A172 (cell line): ENCODE results near the genes NUBP1 and ENSG00000188897.

DNA sequence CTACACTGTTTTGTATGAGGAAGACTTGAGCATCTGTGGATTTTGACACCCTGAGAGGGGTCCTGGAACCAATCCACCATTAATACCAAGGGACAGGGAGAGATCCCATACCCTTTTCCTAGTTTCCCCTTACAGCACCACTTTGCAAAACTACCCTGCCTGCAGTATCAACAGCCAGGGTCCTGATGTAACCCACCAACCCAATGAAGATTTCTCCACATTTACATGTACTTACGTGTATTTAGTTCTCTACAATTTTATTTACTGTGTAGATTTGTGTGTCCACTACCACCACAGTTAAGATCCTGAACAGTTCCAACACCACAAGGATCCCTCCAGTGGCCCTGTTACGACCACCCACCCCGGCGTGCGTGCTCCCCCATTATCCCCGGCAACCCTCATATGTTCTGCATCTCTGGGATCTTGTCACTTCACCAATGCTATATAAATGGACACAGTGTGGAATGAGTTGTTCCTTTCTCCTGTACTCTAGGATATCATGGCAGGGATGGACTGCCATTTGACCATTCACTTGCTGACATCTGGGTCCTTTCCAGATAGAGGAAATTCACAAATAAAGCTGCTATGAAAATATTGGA is 24.7 kb downstream of the USP7 start:
- RAMPAGE, long total RNA = no peak

DNA sequence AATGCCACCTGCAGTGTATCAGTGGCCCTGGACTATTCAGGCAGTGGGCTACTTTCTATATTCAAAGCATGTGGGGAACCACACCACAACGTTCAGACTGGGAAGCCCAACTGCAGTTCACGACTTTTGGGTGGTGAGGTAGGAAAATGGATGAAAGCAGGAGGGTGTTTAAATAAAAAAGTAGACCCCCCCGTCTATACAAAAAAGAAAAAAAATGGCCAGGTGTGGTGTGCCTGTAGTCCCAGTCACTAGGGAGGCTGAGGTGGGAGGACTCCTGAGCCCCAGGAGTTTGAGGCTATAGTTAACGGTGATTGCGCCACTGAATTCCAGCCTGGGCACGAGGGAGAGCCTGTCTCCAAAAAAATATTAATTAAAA is 11.8 kb downstream of the USP7 start:
- RAMPAGE, long total RNA = no peak

DNA sequence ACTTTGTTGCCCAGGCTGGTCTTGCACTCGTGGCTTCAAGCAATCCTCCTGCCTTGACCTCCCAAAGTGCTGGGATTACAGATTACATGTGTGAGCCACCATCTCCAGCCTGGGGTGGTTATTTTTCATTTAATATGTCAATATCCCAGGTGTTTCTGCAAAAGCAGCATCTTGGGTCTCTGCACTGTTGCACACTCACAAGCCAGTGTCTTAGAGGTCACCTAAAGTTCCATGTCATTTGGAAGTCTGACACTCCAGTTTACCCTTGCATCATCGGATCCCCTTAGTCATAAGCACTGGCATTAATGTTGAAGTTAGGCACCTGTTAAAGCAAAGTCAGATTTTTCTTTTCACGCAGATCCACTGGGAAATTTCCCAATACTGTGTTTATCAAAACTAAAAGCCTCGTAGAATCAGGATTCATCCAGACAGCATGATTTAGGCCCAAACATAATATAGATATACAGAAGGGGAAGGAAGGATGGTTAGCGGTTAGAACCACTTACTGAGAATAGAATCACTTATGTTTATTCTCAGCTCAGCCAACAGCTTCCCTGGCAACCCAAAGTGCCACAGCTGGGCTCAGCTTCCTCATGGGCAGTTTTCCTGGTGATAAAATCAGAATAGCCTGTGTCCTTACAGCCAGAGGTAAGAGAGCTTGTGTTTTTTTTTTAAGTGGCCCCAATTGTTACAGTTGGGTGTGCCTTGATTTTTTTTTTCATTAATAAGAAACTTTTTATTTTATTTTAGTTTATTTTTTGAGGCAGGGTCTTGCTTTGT is 30.1 kb upstream of the HAPSTR1 start:
- RAMPAGE, long total RNA = no peak

DNA sequence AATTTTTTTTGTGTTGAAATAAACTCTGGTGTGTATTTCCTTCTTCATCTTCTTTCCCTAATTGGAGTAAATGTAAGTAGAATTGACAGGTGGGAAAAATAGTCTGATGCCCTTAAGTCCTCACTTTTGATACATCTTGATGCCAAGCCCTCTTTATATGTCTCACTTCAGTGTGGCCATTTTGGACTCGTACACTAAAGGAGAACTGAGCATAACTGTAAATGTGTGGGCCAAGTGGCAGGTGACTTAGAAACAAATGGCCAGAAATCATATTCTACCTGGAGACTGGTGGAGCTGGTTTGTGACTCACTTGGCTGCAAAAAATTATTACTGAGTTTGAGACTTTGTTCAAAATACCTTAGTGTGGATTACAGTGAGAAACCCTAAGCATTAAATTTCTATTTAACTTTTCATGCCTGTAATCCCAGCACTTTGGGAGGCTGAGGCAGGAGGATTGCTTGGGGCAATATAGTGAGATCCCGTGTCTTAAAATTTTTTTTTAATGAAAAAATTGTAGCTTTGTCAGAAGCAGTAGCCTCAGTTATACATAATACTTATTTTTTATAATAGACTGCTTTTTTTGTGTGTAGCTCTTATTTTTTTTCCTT is 5.0 kb downstream of the HAPSTR1 start:
- RAMPAGE, long total RNA = no peak

GRCh38 chr16:9125929-9126538 is 34.6 kb downstream of the HAPSTR1 start:
- RAMPAGE, long total RNA = no peak

GRCh38 chr16:10080409-10080781 is 101.8 kb downstream of the GRIN2A start:
- RAMPAGE, long total RNA = no peak

DNA sequence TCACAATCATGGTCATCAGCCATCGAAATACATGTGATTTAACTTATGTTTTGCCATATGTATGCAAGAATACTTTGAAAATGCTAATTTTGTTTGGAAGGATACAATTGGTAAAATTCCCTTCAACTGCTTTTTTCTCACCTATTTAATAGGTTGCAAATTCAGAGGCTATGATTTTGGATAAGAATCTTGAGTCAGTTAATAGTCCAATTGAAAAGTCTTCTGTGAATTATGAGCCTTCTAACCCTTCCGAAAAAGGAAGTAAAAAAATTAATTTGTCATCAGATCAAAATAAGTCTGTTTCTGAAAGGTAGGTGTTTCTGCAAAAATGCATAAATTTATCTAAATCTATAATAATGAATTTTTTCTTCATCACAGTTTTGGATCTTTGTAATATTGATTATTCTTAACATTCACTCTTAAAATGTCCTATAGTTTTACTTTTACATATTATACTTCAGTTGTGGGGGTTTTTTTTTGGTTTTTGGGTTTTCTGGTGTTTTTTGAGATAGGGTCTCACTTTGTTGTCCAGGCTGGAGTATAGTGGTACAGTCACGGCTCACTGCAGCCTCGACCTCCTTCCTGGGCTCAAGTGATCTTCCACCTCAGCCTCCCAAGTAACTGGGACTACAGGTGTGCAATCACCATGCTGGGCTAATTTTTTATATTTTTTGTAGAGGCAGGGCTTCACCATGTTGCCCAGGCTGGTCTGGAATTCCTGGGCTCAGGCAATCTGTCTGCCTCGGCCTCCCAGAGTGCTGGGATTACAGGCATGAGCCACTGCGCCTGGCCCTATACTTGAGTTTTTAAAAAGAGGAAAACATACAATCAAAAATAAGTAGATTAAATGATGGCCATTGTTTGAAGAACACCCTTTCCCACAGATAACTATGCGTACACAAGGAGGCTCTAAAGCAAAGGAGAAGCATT is 71.6 kb downstream of the ATF7IP2 start:
- RAMPAGE, long total RNA = no peak

- RAMPAGE, long total RNA = no peak
Measured at GRCh38 chr16:10579395-10580440, 680 bp downstream of the EMP2 start.

DNA sequence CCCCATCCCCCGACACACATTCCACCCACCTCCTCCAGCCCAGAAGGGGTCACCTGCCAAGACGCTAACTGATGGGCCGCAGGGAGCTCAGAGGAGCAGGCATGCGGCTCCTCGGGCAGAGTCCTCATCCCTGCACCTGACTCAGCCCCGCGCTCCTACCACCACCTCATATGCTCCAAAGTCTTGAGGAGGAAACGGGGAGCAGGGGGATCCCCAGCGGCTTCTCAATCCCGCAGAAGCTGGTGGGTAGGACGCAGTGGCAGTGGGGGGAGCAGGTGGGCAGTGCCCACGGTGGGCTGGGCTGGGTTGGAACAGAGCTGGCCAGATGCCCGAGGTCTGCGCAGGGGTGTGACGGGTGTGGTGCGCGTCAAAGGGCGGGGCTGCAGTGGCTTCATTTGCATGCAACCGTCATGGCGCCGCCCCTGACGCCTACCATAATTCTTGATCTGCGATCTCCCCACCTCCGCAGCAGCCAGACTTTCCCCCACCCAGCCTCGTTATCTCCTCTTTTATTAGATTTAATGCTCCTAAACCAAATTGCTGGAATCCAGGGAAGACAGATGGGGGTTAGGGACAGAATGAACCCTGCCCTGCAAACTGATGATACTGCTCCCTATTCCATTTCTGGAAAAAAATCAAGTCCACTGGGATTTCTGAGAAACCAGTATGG is 39.0 kb upstream of the EMP2 start:
- RAMPAGE, long total RNA = no peak

DNA sequence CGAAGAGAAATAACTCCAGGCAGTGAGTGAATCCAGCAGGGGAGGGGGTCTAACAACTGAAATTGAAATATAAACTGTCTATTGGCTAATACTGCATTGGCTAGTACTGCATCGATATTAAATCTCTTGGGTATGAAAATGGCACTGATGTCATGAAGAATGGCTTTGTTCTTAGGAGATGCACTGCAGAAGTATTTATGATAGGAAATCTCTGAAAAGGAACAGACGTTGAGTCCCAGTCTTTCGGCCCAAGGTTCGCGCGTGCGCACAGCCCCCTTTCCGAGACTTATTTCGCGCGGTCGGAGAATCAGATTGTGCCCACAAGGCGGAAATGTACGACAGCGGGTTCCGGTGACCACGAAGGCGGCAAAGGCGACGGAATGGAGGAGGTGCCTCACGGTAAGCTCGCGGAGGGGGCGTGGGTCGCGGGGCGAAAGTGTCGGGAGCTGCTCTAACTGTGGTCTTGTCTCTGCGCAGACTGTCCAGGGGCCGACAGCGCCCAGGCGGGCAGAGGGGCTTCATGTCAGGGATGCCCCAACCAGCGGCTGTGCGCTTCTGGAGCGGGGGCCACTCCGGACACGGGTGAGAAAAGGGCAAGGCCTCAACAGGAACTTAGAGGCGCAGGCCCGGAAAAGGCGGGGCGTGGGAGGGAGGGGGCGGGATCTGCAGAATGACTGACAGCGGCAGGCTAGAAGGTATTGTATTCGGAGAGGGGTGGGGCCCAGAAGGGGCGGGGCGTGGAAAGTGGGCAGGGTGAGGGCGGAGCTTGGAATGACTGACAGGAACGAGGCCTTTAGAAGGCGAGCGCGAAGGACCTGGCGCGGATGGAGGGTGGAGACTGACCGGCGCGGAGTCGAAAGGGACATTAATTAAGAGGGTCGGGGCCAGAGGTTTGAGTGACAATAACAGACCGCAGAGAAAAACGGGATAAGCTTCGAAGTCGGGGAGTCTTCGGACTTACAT is at the start of gene NUBP1:
NUBP1 (plus strand) TSS at position 359 of the 963 bp plus-strand sequence.
- RAMPAGE, long total RNA = start-site peak on the plus strand centred at position 357 of the sequence, 19 bp wide, 60 and 32 reads in 2 replicates

GRCh38 chr16:10744447-10744870 is 817 bp downstream of the NUBP1 start:
- RAMPAGE, long total RNA = no peak

GRCh38 chr16:10757538-10758209 is 14.0 kb downstream of the NUBP1 start:
- RAMPAGE, long total RNA = no peak

DNA sequence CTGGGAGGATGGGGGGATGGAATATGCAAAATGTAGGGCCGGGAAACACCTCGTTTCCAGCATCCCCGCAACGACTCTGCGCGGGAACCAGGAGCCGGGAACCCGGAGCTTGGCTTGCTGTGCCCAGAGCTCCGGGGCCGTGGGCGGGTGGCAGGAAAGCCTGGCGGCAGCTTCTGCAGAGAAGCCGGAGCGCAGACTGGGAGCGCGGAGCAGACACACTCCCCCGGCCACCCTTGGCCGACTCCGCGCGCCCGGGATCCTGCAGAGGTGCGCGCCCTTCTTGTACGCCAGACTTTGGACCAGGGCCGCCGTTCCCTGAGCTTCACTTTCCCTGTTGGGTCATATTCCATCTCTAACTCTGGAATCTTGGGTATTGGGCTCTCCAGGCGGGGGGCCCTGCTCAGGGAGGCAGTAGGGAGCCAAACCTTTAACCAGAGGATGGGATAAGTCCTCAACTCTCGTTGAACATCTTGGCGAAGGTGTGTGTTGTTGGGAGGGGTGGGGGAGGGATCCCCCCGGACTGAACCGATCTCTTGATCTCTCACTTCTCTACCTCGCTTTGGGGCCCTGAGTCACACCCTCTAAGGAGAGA is 2.2 kb downstream of the CIITA start:
- RAMPAGE, long total RNA = no peak

DNA sequence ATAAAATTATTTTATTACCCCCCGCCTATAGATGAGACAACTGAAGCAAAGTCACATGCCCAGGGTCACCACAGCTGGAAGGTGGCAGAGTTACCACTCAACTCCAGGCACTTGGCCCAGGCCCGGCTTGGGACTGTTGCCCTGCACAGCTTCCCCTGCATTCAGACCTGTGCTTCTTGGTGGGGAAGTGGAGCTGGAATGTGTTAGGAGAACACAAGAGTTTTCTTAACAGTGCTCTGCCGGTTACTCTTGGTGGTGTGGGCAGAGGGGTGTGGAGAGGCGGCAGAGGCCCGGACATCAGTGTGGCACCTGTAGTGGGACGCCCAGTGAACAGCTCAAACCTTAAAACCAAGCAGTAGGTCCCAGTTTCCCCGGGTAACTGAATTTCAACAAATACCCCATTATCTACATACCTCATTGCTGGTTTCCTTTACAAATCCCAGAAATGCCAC is 149.2 kb downstream of the SOCS1 start:
- RAMPAGE, long total RNA = no peak

- RAMPAGE, long total RNA = no peak
Measured at GRCh38 chr16:11198532-11199279, 57.3 kb downstream of the SOCS1 start.

- RAMPAGE, long total RNA = no peak
Measured at GRCh38 chr16:11205454-11205994, 50.5 kb downstream of the SOCS1 start.

- RAMPAGE, long total RNA = no peak
Measured at GRCh38 chr16:11233978-11234454, 22.0 kb downstream of the SOCS1 start.

DNA sequence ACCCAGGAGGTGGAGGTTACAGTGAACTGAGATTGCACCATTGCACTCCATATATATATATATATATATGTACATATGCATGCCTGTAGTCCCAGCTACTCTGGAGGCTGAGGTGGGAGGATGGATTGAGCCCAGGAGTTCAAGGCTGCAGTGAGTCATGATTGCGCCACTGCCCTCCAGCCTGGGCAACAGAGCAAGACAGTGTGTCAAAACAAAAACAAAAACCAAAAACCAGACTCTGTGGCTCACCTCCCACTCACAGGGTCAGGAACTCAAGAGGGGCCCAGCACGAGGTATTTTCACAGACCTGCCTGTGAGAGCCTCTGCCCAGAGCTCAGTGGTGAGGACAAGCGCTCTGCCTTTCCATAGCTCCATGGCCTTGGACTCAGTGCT is 30.5 kb upstream of the PRM1 start:
- RAMPAGE, long total RNA = no peak

DNA sequence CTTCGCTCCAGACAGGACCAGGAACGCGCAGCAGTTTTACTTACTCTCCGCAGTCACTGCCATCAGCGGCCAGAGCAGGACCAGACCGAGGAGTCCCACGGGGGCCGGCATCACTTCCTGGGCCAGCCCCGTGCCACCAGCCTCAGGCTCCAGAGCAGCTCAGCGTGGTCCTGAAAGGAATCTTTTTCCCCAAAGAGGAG is at the start of gene ENSG00000188897:
ENSG00000188897 (minus strand) TSS at position 183 of the 200 bp plus-strand sequence.
- RAMPAGE, long total RNA = no peak

GRCh38 chr16:11534235-11534649 is 7.2 kb upstream of the ENSG00000188897 start:
- RAMPAGE, long total RNA = no peak